ENCODE measurements around a stretch of chr7.

DNA sequence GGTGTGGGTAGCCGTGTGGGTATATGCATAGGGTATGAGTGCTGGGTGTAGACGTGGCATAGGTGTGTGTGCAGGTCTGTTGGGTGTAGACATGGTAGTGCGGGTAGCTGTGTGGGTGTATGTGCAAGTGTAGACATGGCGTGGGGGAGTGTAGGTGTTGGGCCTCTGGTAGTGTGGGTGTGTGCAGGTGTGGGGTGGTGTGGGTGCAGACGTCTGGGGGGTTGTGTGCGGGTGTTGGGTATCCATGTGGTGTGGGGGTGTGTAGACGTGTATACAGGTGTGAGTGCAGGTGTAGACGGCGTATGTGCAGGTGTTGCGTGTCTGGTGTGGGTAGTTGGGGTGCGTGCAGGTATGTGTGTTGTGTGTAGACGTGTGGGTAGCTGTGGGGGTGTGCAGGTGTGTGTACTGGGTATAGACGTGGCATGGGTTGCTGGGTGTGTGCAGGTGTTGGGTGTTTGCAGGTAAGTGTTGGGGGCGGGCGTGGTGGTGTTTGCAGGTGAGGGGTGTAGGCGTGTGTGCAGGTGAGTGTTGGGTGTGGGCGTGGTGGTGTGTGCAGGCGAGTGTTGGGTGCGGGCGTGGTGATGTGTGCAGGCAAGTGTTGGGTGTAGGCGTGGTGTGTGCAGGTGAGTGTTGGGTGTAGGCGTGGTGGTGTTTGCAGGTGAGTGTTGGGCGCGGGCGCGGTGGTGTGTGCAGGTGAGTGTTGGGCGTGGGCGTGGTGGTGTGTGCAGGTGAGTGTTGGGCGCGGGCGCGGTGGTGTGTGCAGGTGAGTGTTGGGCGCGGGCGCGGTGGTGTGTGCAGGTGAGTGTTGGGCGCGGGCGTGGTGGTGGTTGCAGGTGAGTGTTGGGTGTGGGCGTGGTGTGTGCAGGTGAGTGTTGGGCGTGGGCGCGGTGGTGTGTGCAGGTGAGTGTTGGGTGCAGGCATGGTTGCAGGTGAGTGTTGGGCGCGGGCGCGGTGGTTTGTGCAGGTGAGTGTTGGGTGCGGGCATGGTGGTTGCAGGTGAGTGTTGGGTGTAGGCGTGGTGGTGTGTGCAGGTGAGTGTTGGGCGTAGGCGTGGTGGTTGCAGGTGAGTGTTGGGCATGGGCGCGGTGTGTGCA, 16.5 kb downstream of the GET4 start:
- PRO-cap: no peak

DNA sequence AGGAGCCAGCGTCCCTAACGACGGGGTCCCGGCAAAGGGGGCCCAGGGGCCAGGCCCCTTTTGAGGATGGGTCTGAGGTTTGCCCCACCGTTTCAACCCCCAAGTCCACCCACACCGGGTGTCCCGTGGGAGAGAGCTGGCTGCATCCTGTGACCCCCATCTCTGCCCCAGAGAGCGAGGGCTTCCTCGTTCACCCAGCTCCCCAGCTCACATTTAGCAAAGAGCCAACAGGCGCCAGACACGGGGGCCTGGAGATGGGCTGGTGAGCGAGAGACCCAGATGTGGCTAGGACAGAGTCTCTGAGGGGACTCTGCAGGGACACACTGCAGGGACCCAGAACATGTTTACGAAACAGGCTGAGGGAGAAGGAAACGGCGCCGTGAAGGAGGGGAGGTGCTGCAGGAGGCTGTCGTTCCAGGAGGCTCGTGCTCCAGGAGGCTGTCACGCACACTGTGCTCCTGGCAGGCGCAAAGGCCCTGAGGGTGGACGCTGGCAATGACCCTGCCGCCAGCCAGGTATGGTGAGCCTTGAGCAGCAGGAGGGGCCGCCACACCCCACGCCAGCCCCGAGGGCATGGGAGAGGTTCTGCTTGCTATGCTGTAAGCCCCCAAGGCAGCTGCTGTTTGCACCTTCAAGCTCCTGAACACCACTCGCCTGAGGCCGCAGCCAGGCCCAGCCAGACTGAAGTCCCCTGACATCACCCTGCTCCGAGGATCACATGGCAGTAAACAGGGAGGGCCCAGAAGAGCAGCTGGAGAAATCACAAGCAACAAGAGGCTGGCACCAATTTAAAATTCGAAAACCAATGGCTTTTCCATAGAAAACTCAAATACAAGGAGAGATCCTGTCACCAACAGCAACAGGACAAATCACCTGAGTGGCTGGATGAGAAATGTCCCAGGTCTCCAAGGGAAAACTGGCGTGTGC, 27.4 kb downstream of the ADAP1 start:
- PRO-cap: no peak

GRCh38 chr7:931204-931955, 23.1 kb downstream of the ADAP1 start:
- PRO-cap: no peak

DNA sequence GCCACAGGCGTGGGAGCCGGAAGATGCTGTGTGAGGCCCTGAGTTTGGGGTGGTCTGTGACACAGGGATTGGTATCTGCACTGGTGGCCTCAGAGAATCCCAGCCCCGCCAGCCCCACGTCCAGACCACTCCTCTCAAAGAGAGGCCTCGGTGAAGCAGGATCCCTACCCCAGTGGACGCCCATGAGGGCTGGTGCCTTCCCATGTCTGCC, 8.1 kb upstream of the ADAP1 start:
- PRO-cap: no peak

DNA sequence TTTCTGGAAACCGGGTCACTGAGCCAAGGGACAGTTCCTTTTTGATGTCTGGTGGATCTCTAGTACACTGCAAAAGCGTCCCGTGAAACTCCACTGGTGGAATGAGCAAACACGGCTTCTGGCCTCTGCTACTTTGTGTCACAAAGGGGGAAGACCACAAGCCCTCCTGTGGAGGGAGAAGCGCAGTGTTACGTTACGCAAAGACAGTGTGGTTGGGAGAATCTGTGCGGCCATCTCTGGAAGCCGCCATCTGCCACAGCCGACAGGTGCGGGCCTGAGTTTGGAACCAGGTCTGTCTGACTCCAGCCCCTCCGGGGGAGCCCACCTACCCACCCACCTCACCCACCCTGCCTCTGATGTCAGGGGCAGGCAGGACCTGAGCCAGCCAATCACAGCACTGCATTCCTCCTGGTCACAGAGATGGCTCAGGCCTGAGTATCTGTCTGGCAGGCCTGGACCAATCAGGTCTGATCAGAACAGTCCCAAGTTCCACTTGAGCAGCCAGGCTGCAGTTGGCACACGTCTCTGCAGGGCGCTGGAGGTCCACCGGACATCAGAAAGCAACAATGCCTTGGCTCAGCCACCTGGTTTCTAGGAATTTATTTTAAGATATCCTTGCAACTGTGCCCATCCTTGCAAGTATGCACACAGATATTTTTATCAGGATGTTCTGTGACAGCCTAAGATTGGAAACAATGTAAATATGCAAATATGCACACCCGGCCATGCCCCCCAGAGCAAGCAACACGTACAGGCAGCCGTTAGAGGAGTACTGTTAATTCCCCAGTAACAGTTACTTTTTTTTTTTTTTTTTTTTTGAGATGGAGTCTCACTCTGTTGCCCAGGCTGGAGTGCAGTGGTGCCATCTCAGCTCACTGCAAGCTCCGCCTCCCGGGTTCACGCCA, 2.8 kb upstream of the CYP2W1 start:
- PRO-cap: no peak

- PRO-cap: no peak
Measured at GRCh38 chr7:1027012-1028008, 17.0 kb upstream of the GPR146 start.

GRCh38 chr7:1053906-1054846, 9.8 kb downstream of the GPR146 start:
- PRO-cap: no peak

DNA sequence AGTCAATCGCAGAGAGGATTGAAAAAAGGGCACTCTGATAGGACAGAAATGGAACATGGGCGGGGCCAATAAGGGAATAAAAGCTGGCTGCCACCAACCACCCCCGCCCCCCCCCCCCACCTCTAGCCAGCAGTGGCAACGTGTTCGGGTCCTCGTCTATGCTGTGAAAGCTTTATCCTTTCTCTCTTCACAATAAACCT, 11.7 kb upstream of the ZFAND2A start:
- PRO-cap: no peak

DNA sequence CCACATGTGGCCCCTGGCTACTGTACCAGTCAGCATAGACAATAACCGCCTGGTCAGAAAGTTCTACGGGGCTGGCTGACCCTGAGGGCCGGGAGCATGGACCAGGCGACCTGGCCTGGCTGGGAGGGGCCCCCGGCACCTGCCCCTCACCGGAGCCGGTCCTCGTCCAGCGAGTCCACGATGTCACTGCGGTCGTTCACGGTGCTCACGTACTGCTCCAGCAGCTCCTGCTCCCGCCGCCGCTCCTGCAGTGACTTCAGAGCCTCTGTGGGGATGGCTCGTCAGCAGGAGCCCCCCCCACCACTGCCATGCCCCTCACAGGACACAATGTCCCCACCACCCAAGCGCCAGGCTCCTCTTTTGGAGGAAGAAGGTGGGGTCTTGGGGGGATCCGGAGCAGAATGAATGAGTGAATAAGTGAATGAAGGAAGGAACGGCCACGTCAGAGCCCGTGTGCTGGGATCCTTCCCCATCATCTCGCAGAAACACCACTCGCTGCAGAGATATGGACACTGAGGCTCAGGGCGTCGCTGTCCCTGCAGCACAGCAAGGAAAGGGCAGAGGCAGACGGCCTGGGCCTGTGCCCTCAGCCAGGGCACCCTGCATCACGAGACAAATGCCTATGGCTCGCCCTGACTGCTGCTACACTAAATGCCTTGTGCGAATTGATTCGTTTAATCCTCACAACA, 22.5 kb downstream of the MICALL2 start:
- PRO-cap: no peak

- PRO-cap: no peak
Measured at GRCh38 chr7:1444517-1445724, 14.3 kb downstream of the MICALL2 start.

DNA sequence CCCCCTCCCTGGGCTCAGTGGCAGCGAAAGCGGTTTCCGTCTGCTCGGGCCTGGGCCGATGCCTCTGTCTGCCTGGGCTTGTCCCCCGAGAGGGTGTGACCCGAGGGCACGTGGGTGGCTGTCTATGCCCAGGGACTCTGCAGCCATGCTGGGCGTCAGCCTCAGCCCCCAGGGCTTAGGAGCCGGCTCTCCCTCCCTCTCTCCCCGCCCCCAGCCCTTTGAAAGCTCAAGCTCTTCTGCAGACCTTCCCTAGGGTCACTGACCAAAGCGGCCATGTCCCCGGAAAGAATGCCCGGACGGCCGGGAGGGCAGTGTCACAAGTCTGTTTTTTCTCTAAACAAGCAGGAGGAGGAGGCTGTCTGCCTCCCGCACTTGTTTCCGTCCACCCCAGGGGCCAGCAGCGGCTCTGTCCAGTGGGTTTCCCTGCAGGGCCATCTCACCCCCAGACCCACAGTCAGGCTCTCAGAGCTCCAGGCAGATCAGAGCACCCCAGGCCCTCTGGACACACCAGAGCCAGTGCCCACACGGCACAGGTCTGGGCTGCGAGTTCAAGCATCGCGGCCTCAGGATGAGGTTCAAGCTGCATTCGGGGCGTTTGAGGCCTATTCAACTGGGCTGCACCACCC, 6.9 kb downstream of the MICALL2 start:
- PRO-cap: no peak

DNA sequence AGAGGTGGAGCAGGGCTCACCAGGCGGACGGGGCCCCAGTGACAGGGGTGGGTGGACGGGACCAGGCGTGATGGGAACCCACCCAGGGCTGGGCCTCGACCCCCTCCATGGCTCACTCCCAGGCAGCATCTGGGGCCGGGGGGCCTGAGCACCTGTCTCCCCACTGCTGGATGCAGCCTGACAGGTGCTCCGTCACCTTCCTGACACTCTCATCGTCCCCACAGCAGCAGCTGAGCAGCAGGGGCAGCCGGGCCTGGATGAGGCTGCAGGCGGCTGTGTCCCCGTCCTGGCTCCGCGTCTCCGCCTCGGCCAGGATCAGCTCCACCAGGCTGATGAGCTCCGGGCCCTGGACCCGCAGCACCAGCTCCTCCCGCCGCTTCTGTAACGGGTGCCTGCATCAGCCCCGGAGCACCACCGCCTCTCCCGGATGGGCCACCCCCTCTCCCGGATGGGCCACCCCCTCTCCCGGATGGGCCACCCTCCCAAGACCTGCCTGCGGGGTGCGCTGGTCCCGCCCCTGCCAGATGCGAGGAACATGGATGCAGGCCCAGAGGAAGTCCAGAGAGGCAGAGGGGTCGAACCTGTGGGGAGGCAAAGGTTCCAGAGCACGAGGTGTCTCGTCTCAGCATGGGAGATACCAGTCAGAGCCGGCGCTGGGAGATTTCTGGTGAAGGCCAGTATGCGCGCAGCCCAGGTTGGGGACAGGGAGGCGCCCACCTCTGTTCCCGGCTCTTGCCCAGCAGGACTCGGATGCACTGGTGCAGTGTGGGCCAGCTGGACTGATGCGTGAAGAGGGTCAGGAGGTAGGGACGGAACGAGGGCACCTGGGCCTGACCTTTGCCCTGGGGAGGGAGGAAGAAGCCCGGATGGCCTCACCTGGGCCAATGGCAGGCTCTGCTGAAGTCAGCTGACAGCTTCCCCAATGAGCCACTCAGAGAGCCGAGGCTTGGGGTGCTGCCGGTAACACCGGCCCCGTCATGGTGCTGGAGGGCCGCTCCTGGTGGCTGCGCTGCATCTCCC, 17.1 kb upstream of the MICALL2 start:
- PRO-cap: no peak

DNA sequence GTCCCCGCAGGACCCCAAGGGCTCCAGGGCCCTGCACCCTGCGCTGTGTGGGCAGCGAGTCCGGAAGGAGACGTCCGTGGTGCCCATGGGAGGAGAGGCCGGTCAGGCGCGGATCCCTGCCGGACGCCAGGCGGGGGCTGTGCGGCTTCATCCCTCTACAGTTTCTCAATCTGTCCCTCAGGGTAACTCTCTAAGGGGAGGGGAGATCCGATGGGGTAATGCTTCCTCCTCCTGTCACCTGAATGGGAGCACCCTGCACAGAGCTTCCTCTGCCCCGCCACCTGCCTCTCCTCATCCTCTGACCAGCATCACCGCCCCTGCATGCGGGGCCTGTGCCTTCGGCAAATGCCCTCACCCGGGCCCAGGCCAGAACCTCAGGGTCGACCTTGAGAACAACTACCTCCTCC, 1.9 kb upstream of the INTS1 start:
- PRO-cap: no peak

DNA sequence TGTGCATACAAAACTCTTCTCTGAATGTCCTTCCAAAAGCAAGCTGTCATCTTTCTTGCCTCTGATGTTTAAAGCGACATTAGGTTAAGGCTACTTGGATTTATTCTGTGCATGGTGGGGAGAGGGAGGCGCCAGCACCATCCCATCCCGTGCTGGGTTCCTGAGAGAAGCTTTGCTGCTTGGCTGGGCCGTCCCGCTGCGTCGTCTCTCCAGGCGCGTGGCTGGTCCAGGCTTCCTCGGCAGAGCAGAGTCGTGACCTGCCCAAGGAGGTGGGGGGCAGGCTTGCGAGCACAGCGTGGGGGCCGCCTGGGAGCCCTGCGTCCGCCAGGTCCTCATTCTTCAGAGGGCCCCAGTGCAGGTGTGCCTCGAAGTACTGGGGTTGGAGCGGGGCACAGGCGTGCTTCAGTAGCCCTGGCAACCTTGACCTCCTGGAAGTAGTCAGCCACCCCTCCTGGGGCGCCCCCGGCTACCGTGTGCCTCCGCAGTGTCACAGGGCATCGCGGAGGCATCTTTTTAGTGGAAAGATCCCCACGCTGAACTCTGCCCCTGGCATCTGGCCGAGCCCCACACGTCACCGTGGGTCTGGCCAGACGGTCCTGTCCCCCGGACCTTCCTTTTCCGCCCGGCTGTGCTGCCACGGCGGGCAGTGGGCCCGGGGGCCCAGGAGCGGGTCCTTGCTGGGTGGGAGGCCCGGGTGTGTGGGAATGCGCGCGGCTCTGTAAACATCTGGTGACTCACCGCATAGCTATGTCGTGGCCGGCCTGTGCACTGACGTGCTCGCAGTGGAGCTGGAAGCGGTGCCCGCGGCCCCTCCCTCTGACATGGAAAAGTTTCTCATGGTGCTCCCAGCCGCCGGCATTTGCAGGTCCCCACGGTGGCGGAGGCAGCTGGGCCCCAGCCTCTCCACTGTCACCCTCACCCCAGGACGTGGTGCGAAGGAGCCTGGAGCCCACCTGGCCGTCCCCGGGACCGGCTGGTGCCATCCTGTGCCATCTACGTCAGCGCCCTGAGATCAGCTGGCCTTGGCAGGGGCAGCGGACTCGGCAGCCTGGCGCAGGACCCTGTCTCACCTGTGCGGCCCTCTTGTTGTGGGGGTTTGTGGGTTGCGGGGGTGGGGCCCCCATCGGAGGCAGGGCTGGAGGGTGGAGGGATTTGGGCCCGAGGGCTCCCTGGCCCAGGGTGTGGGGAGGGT, 6.5 kb downstream of the MAFK start:
- PRO-cap: bidirectional peak, plus-strand start at position 253 of the sequence, minus-strand start at position 208 of the sequence; bidirectional peak, plus-strand start at position 822 of the sequence, minus-strand start at position 736 of the sequence

- PRO-cap: no peak
Measured at GRCh38 chr7:1619314-1619687, 49.5 kb upstream of the PSMG3 start.

- PRO-cap: no peak
Measured at GRCh38 chr7:1916024-1916634, 246.1 kb downstream of the ELFN1 start.

- PRO-cap: no peak
Measured at GRCh38 chr7:2072922-2073335, 159.8 kb downstream of the MAD1L1 start.

DNA sequence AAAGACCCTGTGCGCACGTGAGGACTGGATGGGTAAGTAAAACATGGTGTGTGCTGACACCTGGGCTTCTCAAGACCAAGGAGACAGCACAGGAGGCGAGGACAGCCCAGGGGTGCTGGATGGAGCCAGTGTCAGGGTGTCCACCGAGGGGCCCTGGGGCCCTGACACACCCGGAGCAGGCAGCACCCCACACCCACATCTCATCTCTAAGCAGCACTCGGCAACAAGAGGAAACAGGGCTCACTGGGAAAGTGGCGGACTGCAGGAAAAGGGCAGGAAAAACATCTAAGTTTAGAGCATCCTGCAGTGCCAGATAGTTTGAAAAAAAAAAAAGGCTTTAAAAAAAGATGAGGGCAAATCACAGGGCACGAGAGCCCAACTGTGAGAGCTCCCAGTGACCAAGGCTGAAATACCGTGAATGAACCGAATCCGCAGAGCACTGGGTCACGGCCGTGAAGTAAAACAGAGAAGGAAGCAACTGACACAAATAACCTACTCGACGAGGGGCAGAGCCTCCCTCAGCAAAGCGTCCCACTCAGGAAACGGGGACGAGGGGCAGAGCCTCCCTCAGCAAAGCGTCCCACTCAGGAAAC, 120.1 kb downstream of the MAD1L1 start:
- PRO-cap: bidirectional peak, plus-strand start at position 340 of the sequence, minus-strand start at position 208 of the sequence

GRCh38 chr7:2175064-2175579, 57.6 kb downstream of the MAD1L1 start:
- PRO-cap: no peak

DNA sequence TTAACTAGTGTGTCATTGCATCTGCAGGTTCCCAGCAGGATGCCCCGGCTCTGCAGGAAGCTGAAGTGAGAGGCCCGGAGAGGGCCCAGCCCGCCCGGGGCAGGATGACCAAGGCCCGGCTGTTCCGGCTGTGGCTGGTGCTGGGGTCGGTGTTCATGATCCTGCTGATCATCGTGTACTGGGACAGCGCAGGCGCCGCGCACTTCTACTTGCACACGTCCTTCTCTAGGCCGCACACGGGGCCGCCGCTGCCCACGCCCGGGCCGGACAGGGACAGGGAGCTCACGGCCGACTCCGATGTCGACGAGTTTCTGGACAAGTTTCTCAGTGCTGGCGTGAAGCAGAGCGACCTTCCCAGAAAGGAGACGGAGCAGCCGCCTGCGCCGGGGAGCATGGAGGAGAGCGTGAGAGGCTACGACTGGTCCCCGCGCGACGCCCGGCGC, 29.1 kb downstream of the CHST12 start:
- PRO-cap: no peak

Data from parotid gland (tissue), 1 donor.